Cerebral cortex (tissue), 2 donors: ENCODE data around the gene CATSPERG.

- PRO-cap, 2 experiments = no peak in any of the 2 experiments
Observed at GRCh38 chr19:37635848-37636320, 19.4 kb downstream of the ZFP30 start.

- PRO-cap, 2 experiments = no peak in any of the 2 experiments
Observed at GRCh38 chr19:37698973-37699662, 20.4 kb downstream of the ZNF607 start.

GRCh38 chr19:37755760-37756012 is 23.7 kb downstream of the ZNF573 start:
- PRO-cap, 2 experiments = no peak in any of the 2 experiments

- PRO-cap, 2 experiments = no peak in any of the 2 experiments
Observed at GRCh38 chr19:37771314-37771979, 7.9 kb downstream of the ZNF573 start.

- PRO-cap, 2 experiments = no peak in any of the 2 experiments
Observed at GRCh38 chr19:38070557-38070882, 153.5 kb downstream of the DPF1 start.

GRCh38 chr19:38228469-38228980 is 4.5 kb upstream of the DPF1 start:
- PRO-cap, 2 experiments = peak in 1 of 2 experiments; most common plus-strand start chr19:38228634 (in 1); most common minus-strand start chr19:38228531 (in 1)

DNA sequence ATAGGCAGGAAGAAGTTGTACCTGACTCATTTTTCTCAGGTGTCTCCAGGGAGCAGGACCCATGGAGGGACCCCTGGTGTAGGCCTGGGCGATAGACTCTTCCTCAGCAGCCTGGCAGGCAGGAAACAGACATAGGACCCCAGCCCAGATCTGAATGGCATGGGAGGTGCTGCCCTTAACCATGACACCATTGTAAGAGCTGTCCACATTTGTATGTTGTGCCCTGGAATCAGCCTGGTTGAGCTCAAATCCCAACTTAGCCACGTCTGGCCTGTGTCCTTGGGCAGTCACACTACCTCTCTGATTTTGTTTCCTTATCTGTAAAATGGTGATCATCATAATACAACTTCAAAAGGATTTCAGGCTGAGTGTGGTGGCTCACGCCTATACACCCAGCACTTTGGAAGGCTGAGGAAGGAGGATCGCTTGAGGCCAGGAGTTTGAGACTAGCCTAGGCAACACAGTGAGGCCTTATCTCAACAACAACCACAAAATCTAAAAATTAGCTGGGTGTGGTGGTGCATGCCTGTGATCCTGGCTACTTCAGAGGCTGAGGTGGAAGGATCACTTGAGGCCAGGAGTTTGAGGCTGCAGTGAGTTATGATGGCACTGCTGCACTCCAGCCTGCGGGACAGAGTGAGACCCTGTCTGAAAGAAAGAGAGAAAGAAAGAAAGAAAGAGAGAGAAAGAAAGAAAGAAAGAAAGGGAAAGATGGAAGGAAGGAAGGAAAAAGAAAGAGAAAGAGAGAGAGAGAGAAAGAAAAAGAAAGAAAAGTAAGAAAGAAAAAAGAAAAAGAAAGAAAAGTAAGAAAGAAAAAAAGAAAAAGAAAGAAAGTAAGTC is 7.2 kb upstream of the CATSPERG start:
- PRO-cap, 2 experiments = no peak in any of the 2 experiments

GRCh38 chr19:38335487-38335737 is 218 bp upstream of the CATSPERG start:
- PRO-cap, 2 experiments = peak in 1 of 2 experiments; most common minus-strand start chr19:38335686 (in 1)

DNA sequence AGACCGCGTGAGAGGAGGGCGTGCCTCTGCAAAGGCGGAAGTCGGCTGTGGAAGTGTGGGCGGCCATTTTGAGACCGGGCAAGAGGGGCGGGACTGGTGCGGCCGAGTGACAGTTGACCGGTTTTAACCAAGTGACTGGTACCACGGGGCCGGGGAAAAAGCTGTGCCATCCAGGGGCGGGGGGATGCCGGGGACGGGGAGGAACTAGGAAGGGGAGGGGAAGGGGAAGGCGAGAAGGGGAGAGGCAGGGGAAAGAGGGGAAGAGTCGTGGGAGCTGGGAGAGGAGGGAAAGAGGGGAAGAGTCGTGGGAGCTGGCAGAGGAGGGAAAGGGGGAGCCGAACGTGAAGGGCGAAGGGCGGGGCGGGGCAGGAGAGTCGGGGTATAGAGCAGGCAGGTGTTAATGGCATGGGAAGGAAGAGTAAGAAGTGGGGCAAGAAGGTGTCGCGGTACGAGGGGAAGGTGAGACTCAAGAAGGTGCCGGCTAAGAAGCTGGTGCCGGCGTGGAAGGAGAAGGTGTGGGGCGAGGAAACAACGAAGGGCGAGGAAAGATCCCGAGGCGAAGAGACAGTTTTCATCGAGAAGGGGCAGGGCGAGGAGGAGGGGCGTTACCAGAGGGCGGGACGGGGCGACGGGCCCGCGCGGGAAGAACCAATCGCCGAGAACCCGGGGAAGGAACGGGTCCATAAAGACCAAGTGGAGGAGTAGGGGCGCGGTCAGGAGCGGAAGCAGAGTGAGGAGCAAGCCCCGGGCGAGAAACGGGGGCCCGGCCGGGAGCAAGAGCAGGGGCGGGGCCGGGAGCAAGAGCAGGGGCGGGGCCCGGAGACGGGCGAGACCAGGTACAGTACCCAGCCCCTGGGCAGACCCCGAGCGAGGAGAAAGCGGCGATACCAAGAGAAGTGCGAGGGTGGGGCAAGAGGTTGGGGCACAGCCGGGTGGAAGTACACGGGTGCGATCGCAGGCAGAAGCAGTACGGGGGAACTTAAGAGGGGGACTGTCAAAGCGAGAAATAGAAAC is at the start of gene CATSPERG:
CATSPERG (plus strand) TSS at position 93 of the 1,014 bp plus-strand sequence.
- PRO-cap, 2 experiments = peak in 1 of 2 experiments; most common plus-strand start position 134 of the sequence (in 1); most common minus-strand start position 573 of the sequence (in 1)

- PRO-cap, 2 experiments = no peak in any of the 2 experiments
Observed at GRCh38 chr19:38564799-38565954, 52.6 kb downstream of the MAP4K1 start.

DNA sequence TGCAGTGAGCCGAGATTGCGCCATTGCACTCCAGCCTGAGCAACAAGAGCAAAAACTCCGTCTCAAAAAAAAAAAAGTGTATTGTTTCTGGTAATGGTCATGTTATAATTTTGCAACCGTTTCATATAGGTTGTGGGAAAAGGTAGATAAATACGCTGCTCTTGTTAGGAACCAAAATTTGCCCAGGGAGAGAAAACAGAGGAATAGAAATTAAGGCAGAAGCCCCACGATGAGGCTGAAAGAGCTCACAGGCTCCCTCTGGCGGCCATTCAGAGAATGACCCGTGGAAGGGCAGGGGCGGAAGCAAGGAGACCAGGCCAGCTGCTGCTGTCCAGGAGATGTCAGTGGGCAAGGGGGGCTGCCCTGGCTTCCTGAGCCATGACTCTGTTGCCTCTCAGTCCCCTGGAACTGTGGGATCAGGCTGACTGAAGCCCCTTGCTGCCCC is 12.9 kb upstream of the ACTN4 start:
- PRO-cap, 2 experiments = no peak in any of the 2 experiments

GRCh38 chr19:38663186-38663786 is 15.8 kb downstream of the ACTN4 start:
- PRO-cap, 2 experiments = no peak in any of the 2 experiments

- PRO-cap, 2 experiments = no peak in any of the 2 experiments
Observed at GRCh38 chr19:38682006-38682805, 34.8 kb downstream of the ACTN4 start.

DNA sequence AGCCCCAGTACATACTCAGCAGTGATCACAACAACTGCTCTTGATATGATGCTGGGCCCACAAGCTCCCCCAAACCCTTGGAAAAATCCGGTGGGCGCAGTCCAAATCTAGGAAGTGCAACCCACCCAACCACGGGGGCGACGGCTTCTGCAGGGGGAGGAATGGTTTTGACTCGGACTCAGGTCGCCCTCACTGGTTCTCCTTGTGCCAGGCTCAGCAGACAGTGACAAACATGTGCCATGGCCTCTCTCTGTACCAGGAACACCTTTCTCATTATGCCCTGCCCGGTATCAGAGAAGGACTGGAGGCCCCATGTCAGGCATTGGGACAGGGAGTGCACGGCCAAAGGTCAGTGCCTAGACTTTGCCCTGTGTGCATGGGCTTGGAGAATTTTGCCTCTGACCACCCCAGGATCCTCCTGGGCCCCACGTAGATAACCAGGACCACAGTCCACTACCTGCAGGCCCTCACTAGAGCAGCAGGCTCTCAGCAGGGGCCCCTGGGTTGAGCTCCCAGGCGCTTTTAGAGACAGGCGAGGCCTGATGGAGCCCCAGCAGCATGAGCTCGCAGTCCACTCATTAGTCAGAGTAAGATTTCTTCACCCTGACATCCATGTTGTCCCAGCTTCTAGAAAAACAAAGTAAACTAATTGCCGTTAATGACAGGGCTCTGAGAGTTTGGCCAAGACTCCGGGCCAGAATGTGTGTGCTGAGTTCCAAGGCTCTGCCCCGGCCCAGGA is 42.9 kb downstream of the CAPN12 start:
- PRO-cap, 2 experiments = no peak in any of the 2 experiments

DNA sequence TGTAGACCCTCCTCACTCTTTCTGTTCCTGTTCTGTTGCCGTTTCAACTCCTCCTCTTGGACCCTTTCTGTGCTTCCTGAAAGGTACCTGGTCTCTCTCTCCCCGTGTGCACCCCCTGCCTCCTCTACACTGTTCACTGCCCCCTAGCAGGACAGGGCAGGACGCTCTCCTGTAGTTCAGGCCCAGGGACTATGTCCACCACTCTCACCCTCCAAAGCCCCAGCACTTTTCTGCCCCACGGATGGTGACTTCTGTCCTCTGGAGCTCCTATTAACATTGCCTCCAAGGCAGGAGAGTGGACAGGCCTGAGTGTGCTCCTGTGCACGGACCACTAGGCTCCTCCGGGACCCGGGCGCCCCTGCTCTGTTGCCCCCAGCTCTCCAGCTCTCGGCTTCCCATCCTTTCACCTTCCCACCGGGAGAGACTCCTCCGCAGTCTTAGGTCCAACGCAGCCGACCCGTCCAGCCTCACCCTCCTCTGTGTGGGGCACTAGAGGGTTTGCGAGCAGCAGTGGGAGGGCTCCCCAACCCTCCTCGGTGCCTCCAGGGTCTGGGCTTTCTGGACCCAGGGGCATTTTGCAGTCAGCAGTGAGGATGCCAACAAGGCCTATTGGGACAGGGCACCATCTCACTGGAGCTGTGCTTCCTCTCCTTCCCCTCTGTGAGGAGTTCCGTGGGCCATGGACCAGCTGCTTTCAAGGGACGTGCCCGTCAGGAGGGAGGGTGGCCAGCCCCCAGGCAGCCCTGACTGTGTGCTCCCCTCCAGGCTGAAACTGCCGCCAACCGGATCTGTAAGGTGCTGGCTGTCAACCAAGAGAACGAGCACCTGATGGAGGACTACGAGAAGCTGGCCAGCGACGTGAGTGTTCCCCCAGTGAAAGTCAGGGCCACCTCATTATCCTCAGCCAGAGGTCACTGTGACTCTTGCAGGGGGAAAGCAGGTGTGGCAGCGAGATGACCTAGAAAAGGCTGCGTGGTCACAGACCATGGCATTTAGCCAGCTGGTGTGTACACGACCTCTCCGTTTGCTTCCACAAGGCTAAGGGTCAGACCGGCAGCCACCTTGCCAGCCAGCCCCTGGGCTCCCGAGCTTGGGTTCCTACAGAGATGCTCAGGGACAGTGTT is 30.2 kb downstream of the CAPN12 start:
- PRO-cap, 2 experiments = no peak in any of the 2 experiments

GRCh38 chr19:38733192-38733606 is 11.1 kb downstream of the CAPN12 start:
- PRO-cap, 2 experiments = no peak in any of the 2 experiments

DNA sequence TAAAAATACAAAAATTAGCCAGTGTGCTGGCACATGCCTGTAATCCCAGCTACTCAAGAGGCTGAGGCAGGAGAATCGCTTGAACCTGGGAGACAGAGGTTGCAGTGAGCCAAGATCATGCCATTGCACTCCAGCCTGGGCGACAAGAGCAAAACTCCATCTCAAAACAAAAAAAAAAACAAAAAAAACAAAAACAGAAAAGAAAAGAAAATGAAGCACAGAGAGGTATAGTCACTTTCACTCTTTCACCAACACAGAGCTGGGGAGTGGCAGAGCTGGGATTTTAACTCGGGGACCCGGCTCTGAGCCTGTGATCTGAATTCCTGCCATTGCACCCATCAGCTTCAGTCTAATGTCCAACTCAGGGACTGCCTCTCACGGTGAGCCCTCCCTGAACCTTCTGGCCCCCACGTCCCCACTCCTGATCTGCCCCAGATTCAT is 874 bp downstream of the LGALS4 start:
- PRO-cap, 2 experiments = no peak in any of the 2 experiments

GRCh38 chr19:38848315-38848859 is 1.4 kb downstream of the HNRNPL start:
- PRO-cap, 2 experiments = no peak in any of the 2 experiments

DNA sequence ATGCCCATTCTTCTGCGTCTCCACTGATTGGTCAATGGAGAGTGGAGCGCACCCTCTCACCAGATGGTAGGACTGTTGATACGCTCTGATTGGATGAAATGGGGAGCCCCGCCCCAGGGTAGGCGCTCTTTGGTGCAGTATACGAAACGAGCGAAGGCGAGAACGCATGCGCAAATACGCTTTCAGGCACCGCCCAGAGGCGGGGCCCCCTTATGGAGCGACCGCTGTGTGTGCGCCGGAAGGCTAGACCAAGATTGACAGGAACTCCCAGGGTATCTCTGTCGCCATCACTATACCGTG is 604 bp upstream of the HNRNPL start:
- PRO-cap, 2 experiments = peak in 2 of 2 experiments; most common plus-strand start position 213 of the sequence (in 1)

DNA sequence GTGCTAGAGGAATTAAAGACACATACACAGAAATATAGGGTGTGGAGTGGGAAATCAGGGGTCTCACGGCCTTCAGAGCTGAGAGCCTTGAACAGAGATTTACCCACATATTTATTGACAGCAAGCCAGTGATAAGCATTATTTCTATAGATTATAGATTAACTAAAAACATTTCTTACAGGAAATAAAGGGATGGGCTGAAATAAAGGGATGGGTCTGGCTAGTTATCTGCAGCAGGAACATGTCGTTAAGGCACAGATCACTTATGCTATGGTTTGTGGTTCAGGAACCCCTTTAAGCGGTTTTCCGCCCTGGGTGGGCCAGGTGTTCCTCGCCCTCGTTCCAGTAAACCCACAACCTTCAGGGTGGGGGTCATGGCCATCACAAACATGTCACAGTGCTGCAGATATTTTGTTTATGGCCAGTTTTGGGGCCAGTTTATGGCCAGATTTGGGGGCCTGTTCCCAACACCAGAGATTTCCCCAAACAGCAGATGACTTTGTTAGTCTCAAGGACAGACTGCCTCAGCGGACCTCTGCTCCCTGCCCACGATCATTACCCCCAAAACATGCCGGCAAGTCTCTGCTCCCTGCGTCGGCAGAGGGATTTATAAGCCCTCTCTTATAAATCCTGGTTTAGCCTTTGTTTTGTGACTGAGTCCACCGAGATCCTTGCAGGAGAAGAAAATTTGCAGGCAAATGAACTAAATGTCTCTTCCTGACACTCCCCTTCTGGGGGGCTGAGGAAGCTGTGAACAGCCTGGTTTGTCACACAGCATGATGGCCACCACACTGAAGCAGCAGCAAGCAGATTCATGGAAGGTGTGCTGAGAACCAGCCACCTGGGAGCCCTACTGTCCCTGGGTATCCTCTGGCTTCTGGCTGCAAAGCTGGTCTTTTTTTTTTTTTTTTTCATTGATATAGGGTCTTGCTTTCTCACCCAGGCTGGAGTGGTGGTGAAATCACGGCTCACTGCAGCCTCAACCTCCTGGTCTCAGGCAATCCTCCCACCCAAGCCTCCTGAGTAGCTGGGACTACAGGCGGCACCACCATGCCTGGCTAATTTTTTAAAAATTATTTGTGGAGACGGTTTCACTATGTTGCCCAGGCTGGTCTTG is 11.0 kb downstream of the MRPS12 start:
- PRO-cap, 2 experiments = no peak in any of the 2 experiments